Ishikawa (cell line): Measurements from ENCODE around the gene HID1.

DNA sequence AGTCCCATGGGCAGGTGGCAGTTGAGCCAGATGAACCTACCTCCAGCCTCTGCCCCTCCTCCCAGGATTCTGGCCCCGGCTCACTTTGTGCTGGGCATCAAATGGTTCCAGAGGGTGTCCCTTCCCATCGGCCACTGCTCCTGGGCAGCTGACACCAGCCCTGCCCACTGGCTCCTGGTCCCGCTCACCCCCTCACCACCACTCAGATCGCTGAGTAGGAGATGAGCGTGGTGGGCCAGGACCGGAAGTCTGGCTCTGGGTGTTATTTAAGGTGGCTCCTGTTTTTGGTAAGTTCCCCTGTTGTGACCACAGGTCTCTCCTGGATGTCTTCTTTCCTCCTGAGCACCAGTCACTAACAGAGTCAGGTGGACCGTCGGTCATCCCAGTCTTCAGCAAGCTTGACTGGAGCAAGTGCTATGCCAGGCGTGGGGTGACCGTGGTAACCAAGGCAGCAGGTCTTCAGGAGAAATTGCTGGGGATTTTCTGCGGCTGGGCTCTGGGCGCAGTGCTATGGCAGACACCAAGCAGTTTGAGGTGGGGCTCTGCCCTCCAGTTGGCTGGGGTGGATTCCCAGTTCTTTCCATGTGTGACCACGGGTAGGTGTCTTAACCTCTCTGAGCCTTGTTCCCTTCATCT is 2.2 kb downstream of the TTYH2 start:
- RRBS: no CpG with 5 or more reads among the region's 13 CpGs

DNA sequence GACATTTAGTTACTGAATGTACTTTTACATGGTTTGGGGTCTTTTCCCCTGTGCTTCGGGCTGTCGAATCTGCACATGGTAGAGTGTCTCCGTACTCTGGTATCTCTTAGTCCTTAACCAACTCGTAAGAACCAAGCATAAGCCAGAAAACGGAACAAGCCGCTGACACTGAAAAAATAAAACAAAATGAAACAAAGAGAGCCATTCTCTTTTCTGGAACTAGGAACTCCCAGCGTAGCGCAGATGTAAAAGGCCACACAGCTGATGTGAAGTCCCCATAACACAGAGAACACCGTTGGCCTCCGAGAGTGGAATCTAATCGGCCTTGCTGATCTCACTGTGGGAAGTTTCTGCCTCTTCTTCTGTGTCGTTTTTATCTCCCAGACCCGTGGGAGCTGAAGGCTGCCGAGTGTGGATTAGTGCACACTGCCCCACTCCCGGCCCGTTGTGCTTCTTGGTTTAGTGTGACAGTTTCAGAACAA is 21.6 kb downstream of the TTYH2 start:
- RRBS: 7% methylated on average over 2 of the region's 16 CpGs

GRCh38 chr17:74426395-74426814 is 5.5 kb upstream of the GPRC5C start:
- RRBS: no CpG with 5 or more reads among the region's 5 CpGs

DNA sequence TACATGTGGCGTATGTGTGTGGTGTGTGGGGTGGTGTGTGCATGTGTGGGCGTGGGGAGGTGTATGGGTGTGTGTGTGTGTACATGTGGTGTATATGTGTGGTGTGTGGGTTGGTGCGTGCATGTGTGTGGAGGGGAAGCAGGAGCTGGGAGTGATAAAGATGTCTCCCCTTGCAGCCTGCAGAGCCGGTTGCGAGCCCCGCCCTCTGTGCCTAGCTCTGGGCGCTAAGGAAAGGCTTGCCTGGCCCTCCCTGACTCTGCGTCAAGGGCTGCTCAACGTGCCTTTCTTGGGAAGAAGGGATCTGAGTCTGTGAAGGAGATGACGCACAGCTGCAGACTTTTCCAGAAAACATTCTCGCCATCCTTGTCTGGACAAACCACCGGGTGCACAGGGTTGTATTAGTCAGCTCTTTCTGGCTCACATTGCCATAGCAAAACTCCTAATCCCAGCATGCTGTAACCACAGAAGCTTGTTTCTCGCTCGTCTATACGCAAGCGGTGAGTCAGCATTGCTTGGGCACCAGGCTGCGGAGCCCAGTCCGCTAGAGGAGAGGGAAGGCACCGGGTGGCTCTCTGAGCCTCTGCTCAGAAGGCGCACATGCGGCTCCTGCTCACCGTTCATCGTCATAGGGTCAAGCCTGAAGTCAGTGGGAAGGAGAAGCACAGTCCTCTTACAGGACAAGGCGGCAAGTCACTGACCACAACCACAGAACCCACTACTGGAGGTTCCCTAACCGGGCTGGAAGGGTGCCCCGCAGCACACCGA is 22.7 kb downstream of the CD300LD start:
- RRBS: no CpG with 5 or more reads among the region's 27 CpGs

GRCh38 chr17:74641392-74641891 is 17.9 kb upstream of the CD300E start:
- RRBS: no CpG with 5 or more reads among the region's 4 CpGs

- RRBS: 2% methylated on average over 25 of the region's 60 CpGs
Measured at GRCh38 chr17:74748809-74749318, 436 bp downstream of the NHERF1 start.

GRCh38 chr17:74763829-74764551 is 12.2 kb downstream of the NAT9 start:
- RRBS: 6% methylated on average over 3 of the region's 11 CpGs

GRCh38 chr17:74767958-74768787 is 8.0 kb downstream of the NAT9 start:
- RRBS: no CpG with 5 or more reads among the region's 17 CpGs

GRCh38 chr17:74772618-74773270 is 3.4 kb downstream of the NAT9 start:
- RRBS: no CpG with 5 or more reads among the region's 8 CpGs

DNA sequence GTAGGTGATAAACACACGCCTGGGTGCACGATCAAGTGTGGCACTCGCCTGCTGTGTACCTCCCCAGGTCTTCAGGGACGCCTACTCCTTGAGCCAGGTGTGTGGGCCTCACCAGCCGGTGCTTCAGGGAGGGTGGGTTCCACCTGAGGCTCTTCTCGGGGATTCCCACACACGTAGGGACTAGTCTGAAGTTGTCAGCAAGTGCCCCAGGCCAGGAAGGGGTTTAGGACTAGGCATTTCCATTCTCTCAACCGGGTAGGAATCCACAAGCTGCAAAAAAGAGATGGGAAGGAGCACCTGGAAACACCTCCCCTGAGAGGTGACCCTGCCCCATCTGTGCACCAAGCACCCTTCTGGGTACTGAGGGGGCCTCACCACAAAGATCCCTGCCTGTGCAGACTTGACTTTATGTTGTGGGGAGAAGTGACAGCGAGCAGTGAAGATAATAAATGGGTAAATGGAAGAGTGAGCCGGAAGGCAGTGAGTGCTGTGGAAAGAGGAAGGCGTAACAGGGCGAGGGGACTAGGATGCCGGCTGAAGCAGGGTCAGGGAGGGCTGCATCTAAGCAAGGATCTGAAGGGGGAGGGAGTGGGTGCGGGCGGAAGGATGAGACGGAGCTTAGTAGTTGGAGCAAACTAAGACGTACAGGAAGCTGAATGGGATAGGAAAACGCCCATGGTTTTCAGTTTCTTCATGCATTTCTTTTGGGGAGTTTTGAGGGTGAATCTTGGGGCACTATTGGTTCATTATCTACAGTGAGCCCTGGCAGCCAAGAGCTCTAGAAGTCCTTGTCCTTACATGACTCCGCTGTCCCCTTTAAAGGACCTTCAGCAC is 10.0 kb downstream of the TMEM104 start:
- RRBS: 91% methylated on average over 6 of the region's 19 CpGs

GRCh38 chr17:74788344-74789048 is 12.2 kb downstream of the TMEM104 start:
- RRBS: no CpG with 5 or more reads among the region's 22 CpGs

GRCh38 chr17:74840892-74841931 is 18.5 kb downstream of the GRIN2C start:
- RRBS: no CpG with 5 or more reads among the region's 18 CpGs

GRCh38 chr17:74972549-74973044 is at the start of gene HID1:
Gene HID1, minus strand, starts transcription at chr17:74972759.
- RRBS: 3% methylated on average over 42 of the region's 60 CpGs

DNA sequence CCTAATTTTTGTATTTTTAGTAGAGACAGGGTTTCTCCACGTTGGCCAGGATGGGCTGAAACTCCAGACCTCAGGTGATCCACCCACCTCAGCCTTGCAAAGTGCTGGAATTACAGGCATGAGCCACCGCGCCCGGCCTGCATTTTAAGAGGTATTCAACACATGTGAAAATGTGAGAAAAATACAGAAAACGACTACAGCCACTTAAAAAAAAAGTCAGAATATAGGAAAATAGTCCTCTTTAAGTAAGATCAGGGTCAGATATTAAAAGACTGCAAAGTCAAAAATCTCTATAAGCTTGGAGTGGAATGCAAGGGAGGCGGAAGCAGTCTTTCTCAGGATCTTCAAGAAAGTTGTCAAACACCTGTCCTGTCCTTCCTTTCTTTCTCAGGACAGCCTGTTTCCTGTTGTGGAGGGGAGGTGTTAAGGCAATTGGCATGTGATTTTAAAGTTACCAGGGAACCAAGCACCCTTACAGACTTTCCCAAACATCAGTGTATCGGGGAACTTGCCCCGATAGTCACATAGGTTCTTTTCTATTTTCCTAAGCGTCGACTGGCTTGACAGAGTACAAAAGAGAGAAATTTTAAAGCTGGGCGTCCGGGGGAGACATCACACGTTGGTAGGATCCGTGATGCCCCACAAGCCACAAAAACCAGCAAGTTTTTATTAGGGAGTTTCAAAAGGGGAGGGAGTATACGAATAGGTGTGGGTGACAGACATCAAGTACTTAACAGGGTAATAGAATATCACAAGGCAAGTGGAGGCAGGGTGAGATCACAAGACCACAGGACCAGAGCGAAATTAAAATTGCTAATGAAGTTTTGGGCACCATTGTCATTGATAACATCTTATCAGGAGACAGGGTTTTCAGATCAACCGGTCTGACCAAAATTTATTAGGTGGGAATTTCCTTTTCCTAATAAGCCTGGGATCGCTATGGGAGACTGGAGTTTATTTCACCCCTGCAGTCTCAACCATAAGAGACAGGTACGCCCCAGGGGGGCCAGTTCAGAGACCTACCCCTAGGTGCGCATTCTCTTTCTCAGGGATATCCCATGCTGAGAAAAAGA is 1.9 kb downstream of the ATP5PD start:
- RRBS: no CpG with 5 or more reads among the region's 20 CpGs

- RRBS: 89% methylated on average over 15 of the region's 31 CpGs
Measured at GRCh38 chr17:75128483-75129206, 2.9 kb downstream of the NT5C start.

DNA sequence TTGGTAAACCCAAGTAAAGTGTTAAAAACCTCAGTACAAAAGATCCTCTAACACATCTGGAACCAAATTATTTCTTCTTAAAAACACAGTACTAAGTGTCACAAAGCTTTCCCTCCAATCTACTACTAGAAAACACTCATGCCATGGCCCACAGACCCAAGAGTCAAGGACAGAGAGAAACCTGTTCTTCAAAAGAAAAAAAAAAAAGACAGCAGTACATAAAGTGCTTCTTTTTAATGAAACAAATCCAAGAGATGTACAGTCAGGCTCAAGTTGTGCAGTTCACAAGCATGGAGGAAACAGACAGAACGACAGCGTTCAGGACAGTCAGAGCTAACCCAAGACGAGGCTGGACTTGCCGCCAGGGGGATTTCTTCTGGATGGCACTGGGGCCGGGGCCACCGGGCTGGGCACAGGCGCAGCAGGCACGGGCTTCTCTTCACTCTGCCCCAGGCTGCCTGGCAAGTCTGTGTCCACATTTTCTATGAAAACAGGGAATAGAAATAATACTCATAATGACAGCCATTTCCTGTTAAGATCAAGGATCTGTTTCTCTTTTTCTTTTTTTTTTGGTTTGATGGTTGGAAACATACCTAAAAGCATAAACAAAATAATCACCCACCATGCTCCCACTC is 4.3 kb upstream of the NT5C start:
- RRBS: no CpG with 5 or more reads among the region's 8 CpGs

DNA sequence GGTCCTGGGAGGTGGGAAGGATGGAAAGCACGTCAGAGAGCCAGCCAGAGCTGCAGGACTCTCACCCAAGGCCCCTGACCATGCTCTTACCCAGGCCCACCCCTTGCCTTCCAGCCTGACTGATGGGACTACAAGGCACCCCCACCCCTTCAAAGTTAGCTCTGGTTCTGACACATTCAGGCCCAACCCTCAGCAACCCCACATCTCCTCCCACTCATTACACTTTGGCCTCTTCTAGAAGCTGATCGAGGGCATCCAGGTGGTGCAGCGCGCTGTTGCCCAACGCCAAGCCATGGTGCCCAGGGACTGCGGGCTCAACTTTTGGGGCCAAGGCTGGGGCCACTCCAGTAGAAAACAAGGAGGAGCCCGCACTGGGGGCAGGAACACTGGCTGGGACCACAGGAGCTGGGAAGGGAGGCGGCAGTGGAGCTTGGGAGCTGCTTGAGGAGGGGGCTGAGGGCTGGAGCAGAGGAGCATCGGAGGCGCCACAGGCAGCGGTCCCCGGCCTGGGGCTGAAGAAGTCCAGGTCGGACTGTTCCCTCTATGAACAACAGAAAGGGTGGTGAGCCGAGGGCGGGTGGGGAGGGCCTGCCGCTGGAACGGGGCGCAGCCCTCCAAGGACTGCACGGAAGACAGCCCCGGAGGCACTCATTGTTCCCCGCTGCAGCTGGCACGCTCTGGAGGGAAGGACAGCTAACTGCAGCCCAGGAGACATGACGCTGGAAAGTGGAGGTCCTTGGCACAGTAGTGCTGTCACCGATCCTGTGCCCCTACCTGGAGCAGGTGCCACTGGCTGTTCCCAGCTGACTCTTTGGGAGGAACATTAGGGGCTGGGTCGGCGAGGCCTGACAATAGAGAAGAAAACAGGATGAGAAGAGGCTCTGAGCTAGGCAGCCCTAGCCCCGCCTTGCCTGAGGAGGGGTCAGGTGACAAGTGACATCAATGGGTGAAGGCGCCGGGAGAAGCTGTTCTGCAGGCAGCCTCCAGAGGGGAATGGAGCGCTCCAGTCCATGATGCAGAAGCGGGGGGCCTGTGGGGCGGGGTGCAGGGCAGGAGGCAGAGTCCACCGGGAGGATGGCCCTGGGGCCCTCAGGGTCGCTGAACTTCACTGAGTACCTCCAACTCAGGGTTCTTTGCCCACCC is 21.5 kb downstream of the GGA3 start:
- RRBS: no CpG with 5 or more reads among the region's 34 CpGs

- RRBS: no CpG with 5 or more reads among the region's 29 CpGs
Measured at GRCh38 chr17:75300953-75301983, 12.0 kb upstream of the SLC25A19 start.

DNA sequence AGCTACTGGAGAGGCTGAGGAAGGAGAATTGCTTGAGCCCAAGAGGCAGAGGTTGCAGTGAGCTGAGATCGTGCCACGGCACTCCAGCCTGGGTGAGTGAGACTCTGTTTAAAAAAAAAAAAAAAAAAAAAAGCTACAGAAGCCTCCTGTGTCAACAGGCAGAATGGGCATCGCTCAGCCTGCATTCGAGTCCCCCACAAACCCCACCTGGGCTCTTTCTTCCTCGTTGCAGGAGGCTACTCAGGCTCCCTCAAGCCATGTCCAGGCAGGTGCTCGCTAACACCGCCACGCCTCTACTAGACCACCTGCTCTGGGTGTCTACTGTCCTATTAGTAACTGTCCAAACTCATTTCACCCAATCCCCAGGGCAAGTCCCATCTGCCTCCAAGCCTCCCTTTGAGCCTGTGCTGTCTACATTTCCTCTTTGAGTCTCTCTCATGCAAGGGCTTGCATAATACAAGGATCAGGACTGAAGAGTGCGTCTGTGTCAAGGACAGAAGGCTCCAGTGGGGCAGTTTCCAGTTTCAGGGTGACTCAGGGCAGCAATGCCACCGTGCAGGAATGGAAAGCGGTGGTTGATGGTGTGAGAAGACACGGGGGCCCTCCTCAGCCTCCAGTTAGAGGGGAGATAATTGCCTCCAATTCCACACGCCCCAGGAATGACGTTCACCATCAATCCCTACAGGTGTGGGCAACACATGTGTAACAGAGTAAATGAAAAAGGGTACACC is 24.5 kb upstream of the SLC25A19 start:
- RRBS: no CpG with 5 or more reads among the region's 14 CpGs

- RRBS: no CpG with 5 or more reads among the region's 10 CpGs
Measured at GRCh38 chr17:75356415-75357322, 48.8 kb downstream of the GRB2 start.